ENCODE measurements around a stretch of chr6.

GRCh38 chr6:15246951-15247407, 1.1 kb downstream of the JARID2 start:
- PRO-cap, result no peak

- PRO-cap, result no peak
Observed at GRCh38 chr6:15253575-15254746, 8.1 kb downstream of the JARID2 start.

GRCh38 chr6:15304603-15305843, 59.2 kb downstream of the JARID2 start:
- PRO-cap, result no peak

- PRO-cap, result no peak
Observed at GRCh38 chr6:15515734-15516007, 147.2 kb downstream of the DTNBP1 start.

DNA sequence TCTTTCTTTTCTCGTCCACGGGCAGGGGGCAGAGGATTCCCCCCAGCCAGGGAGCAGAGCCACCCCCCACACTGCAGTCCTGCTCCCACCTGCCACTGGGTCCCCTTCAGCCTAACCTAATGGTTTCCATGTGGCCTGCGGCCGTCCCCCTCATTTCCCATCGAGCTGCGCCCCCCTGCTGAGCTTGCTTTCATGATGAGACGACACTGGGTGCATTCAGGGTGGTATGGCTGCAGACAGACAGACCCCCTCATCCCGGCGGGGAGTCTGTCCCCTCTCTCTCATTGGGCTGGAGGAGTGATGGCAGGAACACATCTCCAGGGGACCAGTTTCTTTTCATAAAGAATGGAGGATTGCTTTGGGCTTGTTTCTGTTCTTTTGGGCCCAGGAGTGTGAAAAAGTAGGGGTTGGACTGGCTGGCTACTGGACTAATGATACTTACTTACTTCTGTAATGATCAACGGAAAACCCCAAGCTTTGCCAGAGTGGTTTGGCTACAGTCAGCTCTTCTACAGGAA, 140.7 kb downstream of the DTNBP1 start:
- PRO-cap, result no peak

GRCh38 chr6:15522581-15522955, 140.3 kb downstream of the DTNBP1 start:
- PRO-cap, result no peak

GRCh38 chr6:15533147-15533649, 129.6 kb downstream of the DTNBP1 start:
- PRO-cap, result no peak

DNA sequence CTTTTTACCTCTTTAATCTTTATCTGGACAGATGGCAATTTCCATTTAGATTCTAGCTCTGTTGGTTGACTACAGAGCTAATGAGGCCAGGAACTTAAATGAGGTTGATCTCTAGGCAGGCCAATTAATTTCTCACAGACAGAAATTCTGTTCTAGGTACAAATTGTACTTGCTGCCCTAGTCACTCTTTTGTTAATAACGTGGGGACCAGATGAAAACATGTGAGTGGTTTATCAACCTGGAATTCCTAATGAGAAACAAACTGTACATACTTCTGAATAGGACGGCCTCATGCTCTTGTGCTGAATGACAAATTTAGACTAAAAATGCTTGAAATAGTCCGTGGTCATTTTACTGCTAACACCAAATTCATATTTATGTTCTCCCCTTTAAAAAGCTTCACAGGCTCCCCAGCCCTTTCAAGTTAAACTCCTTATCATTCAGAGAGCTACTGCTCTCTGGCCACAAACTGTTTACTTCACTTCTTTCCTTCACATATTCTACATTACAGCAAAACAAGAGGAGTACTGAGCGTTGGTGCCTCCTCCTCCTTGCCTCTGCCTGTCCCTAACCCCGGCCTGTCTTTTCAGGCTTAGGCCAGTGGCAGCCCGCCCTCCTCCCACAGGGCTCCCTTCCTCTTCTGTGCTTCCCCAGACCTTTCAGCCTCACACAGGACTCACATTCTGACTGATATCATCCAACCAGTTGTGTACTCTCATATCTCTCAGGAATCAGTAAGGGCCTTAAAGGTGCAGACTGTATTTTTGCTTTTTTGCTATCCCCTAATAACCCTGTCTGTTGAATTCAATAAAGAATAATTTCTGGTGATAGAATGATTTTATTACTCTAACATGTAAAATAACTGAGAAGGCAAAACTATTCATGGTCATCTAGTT, 41.3 kb downstream of the DTNBP1 start:
- PRO-cap, result no peak

- PRO-cap, result no peak
Observed at GRCh38 chr6:15796488-15797052, 133.7 kb upstream of the DTNBP1 start.

DNA sequence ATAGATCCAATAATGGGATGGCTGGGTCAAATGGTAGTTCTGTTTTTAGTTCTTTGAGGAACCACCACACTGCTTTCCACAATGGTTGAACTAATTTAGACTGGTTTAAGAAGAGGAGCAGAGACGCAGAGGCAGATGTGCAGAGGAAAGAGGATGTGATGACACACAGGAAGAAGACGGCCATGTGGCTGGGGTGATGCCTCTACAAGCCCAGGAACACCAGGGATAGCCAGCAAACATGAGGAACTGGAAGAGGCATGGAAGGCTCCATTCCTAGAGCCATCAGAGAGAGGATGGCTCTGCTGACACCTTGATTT, 218.3 kb upstream of the DTNBP1 start:
- PRO-cap, result no peak

DNA sequence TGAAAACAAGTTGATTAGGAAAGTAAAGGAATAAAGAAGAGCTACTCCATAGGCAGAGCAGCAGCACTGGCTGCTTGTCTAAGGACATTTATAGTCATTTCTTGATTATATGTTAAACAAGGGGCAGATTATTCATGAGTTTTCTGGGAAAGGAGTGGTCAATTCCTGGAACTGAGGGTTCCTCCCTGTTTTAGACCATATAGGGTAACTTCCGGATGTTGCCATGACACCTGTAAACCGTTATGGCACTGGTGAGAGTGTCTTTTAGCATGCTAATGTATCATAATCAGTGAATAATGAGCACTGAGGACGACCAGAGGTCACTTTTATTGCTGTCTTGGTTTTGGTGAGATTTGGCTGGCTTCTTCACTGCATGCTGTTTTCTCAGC, 232.9 kb upstream of the DTNBP1 start:
- PRO-cap, result no peak

- PRO-cap, result no peak
Observed at GRCh38 chr6:15905511-15906606, 223.0 kb upstream of the MYLIP start.

GRCh38 chr6:16136510-16136969, 7.7 kb downstream of the MYLIP start:
- PRO-cap, result no peak

- PRO-cap, result no peak
Observed at GRCh38 chr6:16278219-16278825, 39.9 kb downstream of the GMPR start.

DNA sequence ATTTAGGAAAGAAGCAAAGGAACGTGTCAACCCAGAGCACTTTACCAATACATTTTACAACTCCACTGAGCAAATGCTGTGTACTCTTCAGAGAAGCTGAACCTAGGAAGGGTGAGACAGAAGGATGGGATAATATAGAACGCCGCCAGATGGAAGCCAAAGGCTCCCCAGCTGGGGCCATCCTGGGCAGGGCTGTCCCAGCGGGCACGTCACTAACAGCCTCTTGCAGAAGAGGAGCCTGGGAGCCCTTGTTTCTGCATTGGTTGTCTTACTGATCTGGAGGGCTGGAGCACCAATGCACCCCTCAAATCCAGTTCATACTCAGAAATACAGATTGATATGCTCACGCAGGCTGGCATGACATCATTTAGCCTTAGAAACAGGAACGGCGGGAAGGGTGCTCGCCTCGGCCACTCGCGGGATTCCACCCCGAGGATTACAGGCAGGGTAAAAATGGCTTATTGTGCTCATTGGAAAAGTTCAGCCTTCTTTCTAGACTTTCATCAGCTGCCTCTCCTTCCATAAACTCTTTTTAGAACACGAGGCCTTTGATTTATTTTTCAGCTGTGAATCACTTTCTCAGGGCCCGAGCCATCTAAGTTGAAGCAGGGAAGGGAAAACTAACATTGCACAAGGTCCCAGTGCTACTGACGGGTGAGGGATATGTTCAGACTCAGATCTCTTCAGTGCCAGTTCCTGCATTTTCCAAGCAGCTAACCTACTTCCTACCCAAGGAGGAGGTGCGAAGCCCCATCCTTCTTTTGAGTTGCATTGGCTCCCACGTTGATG, 82.3 kb downstream of the GMPR start:
- PRO-cap, result no peak

DNA sequence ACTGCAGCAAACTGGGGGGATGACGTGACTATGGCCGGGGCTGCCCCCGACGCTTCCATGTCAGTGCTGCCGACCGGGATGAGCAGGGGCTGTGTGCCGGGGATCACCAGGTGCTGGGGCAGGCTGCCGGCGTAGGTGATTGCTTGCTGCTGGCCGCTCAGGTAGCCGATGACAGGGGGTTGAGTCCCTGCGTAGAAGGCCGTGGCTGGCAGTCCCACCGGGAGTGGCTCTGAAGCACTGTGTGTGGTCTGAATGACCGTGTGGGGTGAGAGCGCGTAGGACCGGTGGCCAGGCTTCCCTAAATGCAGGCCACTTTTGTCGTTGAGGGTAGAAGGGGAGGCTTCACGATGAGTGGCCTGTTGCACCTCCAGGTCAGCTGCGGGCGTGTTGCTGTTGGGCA, 88.4 kb downstream of the GMPR start:
- PRO-cap, result no peak

DNA sequence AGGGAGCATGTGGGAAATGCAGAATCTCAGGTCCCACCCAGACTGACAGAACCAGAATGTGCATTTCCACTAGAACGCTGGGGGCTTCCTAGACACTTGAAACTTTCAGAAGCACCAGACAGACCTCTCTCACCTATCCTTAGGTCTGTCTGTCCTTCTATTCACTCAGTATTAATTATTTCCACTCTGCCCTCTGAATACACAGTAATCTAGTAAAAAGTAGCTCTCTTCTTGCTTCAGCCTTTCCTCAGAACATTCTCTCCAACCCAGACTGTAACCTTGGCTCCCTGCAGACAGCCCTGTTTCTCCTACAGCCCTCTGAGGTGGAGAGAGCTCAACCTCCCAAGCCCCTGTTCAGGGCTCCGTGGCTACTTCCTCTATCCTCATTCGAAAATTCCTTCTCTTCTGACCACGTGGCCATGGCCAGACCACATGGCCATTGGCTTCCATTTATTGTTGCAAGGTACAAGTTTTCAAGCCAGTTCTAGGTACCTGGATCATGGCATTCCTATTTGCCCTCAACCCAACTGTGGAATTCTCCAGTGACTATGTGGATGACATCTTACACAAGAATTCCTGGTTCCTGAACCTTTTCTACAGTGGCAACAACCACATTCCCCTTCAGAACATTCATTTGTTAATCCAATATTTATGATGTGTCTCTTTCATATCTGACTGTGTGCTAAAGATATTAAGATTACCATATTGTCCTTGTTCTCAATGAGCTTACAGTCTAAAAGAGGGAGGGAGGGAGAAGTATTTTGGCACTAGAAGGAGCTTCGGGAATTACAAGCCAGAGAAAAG, 161.8 kb downstream of the GMPR start:
- PRO-cap, result no peak

GRCh38 chr6:16413297-16413996, 175.1 kb downstream of the GMPR start:
- PRO-cap, result no peak

- PRO-cap, result no peak
Observed at GRCh38 chr6:16575200-16575871, 185.9 kb downstream of the ATXN1 start.

- PRO-cap, result no peak
Observed at GRCh38 chr6:16670071-16670734, 91.1 kb downstream of the ATXN1 start.

All from mesothelial cell of epicardium (in vitro differentiated cells).